Heart (tissue), 3 donors: ENCODE results near the genes ARFGAP1 and COL20A1.

GRCh38 chr20:62651572-62651959, 9.3 kb downstream of the SLCO4A1 start:
- RAMPAGE, long total RNA, 2 experiments: no peak in any of the 2 experiments

GRCh38 chr20:62674632-62675746, 32.7 kb downstream of the SLCO4A1 start:
- RAMPAGE, long total RNA, 2 experiments: no peak in any of the 2 experiments

- RAMPAGE, long total RNA, 2 experiments: no peak in any of the 2 experiments
Measured at GRCh38 chr20:62812688-62813238, 4.1 kb upstream of the COL9A3 start.

DNA sequence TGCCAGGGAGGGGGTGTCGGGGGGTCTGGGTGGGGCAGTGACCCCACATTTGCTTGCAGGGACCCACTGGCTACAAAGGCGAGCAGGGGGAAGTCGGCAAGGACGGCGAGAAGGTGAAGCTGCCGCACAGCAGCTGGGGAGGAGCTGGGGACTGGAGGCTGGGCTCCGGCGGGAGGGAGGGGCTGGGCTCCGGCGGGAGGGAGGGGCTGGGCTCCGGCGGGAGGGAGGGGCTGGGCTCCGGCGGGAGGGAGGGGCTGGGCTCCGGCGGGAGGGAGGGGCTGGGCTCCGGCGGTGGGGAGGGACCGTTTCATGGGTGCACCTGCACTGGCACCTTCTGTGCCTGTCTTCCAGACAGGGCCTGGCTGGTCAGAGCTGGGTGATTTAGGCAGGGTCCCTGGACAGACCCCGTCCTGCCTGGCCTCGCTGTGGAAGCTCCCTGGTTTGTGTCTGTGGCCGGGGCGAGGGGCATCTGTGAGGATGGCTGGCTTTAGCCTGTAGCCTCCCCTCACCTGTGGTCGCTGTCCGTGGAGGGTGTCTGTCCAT, 8.1 kb downstream of the COL9A3 start:
- RAMPAGE, long total RNA, 2 experiments: no peak in any of the 2 experiments

DNA sequence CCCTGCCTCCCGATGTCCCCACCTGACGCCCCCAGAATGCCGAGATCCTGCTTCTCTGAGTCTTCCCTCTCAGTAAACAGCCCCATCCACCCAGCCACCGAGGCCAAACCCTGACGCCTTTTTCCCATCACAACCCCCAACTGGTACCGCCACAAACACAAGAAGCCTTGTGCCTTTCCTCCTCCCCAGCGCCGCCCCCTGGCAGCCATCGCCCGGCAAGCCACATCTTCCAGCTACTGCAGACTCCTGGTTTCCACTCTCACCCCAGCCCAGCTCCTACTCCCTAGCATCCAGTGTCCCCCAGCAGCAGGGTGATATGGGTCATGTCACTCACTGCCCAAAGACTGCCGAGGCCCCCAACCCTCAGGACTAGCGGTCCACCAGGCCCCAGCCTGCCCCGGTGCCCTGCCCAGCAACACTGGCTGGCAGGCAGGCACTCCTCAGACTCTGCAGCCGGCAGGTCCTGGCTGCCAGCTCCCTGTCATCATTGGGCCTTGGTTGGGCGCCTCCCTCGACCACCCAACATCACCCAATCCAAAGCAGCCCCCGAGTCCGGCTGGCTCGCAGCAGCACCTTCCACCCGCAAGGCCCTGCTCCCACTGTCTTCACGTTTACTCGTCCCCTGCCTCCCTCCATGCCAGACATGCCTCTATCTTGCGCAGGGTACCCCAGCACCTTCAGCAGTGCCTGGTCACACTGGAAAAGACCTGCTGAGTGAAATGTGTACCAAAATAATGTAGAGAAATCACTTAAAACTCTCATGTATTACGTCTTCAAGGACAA, 11.1 kb downstream of the TCFL5 start:
- RAMPAGE, long total RNA, 2 experiments: no peak in any of the 2 experiments

DNA sequence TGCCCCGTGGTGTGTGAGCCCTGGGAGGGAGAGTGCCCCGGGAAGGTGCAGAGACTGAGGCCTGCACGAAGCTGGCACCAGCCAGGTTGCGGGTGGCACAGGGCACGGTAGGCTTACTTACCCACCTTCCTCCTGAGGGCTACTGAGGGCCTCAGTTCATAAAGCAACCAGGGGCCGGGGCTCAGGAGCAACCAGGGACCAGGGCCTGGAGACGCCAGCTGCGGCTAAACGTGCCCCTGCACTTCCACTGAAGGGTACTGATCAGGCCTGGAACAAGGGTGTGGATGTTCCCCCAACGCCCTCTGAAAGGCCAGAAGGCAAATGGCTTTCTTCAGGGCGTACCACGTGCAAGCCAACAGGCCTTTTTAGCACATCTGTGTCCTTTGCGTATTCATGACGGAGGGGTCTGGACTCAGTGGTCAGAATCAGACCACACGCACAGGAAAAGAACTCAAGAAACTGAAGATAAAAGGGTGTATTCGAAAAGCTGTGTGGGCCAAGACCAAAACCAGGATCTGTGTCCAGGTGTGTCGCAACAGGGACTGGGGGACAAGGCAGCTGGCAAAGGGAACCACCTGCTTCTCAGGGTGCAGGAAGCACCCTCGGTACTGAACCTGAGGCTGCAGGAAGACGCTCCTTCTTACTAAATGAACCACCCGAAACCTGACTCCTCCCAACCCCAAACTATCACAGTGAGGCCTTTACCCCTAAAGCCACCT, 24.5 kb upstream of the TCFL5 start:
- RAMPAGE, long total RNA, 2 experiments: no peak in any of the 2 experiments

- RAMPAGE, long total RNA, 2 experiments: no peak in any of the 2 experiments
Measured at GRCh38 chr20:62900116-62901261, 25.8 kb downstream of the DIDO1 start.

GRCh38 chr20:62922127-62922799, 4.0 kb downstream of the DIDO1 start:
- RAMPAGE, long total RNA, 2 experiments: no peak in any of the 2 experiments

DNA sequence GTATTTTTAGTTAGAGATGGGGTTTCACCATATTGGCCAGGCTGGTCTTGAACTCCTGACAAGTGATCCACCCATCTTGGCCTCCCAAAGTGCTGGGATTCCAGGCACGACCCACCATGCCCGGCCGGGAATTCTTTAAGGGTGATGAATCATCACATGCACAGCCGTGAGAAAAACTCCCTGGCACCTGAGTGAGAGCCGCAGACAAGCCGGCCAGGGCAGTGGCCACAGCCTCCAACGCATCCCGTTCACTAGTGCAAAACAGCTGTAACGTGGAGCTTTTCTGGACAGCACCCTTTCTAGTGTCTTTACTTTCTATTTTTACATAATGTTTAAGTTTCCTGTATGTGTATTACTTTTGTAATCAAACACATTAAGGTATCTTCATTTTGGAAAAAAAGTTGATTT, 3.0 kb downstream of the DIDO1 start:
- RAMPAGE, long total RNA, 2 experiments: no peak in any of the 2 experiments

DNA sequence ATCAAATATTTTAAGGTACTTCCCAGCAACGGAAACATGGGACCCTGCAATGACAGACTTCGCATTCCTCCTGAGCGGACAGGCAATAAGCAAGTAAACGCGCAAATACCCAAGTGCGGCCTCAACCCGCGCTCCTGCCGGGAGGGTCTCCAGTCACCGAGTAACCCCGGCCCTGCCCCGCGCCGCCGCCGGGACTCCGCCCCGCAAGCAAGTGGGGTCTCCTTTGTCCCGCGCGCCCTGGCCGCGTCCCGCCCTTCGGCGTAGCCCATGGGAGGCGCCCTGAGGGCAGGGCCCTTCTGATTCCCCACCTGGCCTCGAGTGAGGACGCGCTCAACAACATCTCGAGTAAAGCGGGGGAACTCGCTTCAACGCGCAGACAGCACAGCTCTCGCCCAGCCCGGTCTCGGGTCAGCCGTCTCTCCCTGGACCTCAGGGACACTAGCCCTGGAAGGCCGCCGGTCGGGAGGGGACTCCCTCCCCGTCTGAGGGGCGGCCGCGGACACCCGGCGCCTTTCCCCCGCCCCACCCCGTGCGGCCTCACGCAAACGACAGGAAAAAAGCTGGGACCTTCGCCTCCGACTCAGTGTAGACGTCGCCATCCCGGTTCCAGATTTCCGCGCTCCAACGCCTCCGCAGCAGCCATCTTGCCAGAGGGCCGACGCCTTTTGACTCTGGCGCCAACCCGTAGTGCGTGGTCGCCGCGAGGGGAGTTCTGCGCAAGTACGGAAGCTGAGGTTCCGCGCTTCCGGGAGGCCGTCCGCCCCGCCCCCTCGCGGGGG, 529 bp upstream of the GID8 start:
- RAMPAGE, long total RNA, 2 experiments: start-site peak on the minus strand in 1 of 2 experiments, centred at position 650 of the sequence, 57 reads per replicate

GRCh38 chr20:62953643-62954587, 1.4 kb downstream of the SLC17A9 start:
- RAMPAGE, long total RNA, 2 experiments: no peak in any of the 2 experiments

DNA sequence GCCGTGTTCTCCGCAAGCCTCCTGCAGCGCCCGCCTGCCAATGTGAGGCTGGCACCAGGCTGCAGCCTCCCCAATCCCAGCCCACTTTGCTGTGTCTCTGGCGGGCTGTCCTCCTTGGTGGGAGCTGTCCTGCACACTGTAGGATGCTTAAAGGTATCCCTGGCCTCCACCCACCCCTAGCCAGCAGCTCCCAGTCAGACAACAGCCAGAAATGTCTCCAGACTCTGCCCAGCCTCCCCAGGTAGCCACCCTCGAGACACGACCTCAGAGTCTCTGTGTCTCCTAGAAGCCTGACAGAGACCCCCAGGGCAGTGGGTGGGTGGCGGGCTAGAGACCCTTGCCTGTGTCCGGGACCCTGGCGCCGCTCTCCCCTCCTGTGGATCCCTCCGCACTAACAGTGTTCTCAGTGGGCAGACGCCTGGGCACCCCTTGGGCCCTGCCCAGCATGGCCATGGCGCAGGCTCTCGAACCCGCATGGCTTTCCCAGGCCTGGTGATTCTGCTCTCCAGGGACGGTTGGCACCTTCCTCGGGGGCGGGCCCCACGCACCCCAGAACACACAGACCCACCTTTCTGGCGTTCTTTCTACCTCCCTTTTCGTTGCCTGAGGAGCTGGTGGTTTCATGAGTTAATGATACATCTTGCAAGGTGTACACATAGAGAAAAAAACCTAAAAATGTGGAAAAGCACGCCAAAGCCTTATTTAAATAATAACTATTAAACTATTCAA, 15.5 kb downstream of the SLC17A9 start:
- RAMPAGE, long total RNA, 2 experiments: no peak in any of the 2 experiments

GRCh38 chr20:63029578-63030114, 22.9 kb upstream of the BHLHE23 start:
- RAMPAGE, long total RNA, 2 experiments: no peak in any of the 2 experiments

- RAMPAGE, long total RNA, 2 experiments: no peak in any of the 2 experiments
Measured at GRCh38 chr20:63064227-63064911, 57.6 kb upstream of the BHLHE23 start.

DNA sequence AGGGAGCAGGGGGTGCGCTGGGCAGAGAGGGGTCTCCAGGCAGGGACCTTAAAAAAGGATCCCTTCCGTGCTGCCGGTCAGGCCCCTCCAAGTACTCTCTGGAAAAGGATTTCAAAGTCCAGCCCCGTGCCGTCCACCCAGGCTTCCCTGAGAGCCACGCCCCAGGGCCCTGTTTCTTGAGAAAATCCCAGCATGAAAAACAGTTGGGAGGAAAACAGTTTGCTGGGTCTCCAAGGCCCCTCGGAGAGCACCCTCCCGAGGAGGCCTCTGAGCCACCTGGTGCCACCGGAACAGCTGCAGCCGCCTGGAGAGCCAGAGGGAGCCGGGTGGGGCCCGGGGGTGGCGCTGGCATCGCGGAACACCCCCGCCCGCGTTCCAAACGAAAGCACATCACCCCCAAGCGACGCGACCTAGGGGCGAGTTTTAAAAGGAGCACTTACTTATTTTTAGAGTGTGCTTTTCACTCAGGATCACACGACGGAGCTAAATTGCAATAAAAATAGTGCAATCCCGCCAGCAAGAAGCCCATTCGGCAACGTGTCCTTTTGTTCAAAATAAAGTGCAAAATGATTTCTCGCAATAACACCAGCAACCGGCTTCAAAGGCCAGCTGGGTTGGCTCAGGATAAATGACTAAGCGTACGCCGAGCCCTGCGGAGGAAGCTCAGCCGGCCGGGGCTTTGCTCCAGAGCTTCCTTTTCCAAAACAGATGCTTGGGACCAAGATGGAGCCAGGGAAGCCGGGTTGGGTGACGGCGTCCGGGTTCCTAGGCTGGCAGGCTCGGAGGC, 64.2 kb downstream of the YTHDF1 start:
- RAMPAGE, long total RNA, 2 experiments: no peak in any of the 2 experiments

DNA sequence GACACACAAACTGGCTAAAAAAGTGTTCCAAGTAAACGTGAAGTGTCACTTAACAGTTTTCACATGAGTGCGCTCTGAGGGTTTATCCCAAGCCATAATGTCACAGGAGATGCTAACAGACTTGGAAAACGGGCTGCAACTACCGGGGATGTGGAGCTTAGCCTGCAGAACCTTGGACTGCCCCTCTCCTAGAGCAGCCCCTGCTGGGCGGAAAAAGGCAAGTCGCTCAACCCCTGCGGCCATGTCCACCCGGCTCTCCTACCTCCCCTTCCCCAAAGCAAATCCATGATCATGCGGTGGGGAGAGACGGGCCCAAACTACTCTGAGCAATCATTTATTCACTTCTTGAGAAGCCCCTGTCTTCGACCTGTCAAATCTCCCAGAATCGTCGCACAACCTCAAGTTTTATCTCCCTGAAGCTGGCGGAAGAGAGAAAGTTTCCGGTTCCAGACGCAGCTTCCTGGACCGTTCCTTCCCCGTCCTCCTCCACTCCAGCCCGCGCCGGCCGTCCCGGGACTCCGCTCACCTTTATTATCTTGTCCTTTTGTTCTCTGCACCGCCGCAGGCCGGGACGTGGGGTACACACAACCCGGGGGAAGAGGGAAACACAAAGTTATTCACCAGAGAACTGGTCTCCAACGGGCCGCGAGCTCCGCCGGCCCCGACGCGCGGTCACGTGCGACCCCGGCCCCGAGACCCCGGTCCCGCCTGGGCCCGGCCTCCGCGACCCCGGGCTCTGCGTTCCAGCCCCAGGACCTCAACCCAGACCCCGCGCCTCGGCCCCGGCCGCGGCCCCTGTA, 680 bp downstream of the YTHDF1 start:
- RAMPAGE, long total RNA, 2 experiments: no peak in any of the 2 experiments

DNA sequence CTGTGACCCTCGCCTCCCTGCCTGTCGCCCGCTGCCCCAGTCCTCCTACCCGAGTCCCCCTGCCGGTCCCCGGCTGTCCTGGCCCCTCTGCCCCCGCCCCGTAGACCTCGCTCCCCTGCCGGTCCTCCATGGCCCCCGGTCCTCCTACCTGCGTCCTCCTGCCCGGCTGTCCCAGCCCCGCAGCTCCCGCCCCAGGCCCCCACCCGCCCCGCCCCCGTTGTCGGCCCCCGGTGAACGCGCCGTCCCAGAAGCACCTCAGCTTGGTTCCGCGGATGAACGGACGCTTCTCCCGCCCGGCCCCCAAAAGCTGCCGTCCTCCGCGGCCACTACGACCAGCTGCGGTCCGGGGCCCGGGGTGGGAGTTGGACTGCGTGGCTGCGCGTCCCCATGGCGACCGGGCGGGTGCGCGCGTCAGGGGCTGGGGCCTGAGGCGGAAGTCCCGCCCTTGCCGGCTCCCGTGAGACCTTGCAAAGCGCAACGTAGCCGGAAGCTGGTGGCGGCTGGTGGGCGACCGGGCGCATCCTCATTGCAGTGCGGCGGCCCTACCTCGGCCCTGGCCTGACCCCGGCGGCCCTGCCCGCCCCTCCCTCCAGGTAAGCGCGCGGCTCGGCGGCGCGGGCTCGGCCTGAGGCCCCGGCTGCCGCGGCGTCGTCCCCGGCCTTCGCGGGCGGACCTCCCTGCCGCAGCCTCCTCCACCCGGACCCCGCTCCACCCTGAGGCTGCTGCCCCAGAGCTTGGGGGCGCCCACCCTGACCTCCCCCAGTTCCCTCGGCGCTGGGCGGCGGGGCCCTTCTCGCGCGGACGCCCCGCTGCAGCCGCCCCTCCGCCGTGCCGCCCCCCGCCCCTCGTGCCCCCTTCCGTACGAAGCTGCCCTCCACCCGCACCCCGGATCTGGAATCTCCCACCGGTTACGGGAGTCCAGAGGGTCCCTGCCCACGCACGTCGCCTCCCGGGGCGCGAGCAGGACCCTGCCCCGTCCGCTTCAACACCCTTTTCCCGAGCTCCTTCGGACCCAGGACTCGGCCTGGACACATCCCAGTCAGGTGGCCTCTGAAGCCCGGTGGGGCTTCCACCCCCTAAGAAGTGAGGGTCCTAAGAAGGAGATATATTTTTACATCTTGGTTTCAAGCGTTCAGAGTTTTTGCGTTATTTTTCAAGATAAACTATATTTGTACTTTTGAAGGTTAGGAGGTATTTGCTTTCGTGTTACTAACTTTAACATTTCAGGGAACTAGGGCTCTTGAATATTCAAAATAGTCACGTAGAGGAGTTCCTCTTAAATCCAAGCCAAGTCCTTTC, at the start of gene ARFGAP1:
Gene ARFGAP1 (plus strand): TSS at position 486 of the 1,299 bp plus-strand sequence.
- RAMPAGE, long total RNA, 2 experiments: start-site peak on the plus strand in 1 of 2 experiments, centred at position 515 of the sequence, 15 reads per replicate

DNA sequence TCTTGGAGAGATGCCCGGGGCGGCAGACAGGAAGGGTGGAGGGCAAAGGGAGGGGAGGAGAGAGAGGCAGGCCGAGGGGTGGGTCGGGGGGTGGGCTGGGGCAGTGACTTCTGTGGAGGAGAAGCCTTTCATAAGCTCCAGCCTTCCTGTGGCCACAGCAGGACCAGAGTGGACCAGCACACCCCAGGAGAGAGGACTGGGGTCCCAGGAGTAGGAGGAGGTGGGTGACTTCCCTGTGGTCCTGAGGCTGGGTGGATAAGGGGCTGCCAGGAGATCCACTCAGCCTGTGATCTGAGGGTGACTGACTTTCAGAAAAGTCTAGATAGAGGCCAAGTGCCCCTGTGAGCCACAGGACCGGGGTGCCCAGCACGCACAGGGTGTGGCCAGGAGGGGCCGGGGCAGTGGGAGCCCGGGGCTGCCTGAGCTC, at the start of gene COL20A1:
Gene COL20A1 (plus strand): TSS at position 131 of the 427 bp plus-strand sequence.
- RAMPAGE, long total RNA, 2 experiments: no peak in any of the 2 experiments

DNA sequence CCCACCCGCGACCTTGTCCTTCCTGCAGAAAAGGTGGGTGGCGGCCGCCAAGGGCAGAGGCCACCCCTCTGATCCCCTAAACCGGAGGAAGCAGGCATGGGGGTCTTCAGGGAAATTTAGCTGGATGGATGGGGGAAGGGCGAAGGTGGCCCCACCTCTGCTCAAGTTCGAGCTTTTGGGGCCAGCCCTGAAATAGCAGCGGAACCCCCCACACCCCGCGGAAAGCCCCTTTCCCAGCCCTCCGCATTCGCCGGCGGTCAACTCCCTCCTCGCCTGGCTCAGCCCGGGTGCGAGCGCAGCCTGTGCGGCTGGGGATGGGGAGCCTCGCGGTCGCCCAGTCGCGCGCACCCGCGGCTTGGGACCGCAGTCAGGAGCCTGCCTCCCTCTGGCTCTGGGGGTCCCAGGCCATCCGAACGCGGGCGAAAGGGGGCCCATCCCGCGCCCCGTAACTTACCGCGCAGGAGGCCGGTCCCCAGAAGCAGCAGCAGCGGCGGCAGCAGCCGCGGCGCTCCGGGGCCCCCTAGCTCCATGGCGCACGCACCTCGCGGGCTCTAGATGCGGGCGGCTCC, 429 bp downstream of the CHRNA4 start:
- RAMPAGE, long total RNA, 2 experiments: no peak in any of the 2 experiments

DNA sequence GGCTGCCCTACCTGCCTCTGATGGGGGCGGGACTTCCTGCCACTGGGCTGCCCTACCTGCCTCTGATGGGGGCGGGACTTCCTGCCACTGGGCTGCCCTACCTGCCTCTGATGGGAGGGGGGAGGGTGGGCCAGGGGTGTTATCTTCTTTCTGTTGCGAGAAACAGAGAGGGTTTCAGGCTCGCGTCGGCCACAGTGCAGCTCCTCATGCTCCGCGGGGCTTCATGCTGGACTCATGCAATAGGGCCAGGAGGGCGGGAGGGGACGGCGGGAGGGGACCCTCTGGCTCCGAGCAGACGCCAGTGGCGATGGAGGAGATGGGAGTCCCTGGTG, 48.7 kb upstream of the CHRNA4 start:
- RAMPAGE, long total RNA, 2 experiments: no peak in any of the 2 experiments